Jurkat, Clone E6-1 (cell line): ENCODE measurements around a stretch of chr7.

GRCh38 chr7:37408254-37408703 lies 40.4 kb downstream of the ELMO1 start:
- RRBS = no CpG with 5 or more reads among the region's 6 CpGs

DNA sequence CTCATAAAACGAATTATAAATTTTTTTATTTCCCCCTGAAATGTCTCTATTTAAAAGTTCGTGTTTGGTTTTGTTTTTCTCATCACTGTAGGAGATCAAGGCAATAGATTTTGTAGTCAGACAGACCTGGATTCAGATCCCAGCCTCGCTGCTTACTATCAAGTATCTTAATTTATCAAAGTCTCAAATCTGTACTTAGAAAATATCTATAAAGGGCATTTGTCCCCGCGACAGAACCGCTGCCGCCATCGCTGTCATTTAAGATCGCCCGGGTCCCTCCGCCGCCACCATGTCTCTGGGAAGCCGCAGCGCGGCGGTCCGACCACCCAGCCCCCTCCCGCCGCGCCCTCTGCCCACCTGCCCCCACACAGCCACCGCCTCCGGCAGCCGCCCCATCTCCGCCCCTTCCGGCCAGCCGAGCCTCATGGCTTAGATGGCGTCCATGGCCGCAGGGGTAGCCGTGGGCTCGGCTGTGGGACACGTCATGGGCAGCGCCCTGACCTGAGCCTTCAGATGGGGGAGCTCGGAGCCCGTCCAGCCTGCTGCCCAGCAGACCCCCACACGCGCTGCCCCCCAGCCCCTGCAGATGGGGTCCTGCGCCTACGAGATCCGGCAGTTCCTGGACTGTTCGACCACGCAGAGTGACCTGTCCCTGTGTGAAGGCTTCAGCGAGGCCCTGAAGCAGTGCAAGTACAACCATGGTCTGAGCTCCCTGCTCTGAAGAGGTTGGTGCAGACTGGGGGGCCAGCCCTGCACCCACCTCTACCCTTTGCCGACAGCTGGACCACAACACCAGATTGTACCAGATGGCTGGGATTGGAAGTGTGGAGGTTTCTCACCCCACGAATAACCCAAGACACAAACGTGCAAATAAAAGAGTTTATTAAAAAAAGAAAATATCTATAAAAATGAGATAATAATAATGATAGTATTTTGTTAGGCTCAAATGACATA lies 133.3 kb downstream of the STARD3NL start:
- RRBS = no CpG with 5 or more reads among the region's 45 CpGs

- RRBS = no CpG with 5 or more reads among the region's 5 CpGs
Observed at GRCh38 chr7:38831100-38831684, 77.8 kb downstream of the VPS41 start.

GRCh38 chr7:39014076-39014473 lies 36.4 kb downstream of the POU6F2 start:
- RRBS = no CpG with 5 or more reads among the region's 2 CpGs

DNA sequence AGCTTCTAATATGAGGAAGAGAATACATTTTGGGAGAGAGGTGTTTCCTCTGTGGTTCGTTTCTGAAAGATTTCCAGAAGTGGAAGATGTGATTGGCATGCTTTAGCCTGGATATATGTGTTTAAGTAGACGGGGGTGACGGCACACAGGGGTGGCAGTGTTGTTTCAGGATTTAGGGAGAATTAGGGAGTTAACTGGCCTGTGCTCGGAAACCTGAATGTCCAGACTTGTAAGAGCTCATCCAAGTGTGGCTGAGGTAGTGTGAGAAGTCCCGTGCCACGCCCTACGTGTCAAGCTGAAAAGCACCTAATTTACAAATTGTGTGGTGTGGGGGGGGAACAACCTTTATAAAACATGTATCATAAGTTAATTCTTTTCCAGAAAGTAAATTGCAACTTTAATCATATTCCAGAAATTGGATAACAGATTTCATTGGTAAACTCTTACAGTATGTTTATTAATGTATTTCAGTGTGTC lies 1.1 kb downstream of the RALA start:
- RRBS = no CpG with 5 or more reads among the region's 7 CpGs

DNA sequence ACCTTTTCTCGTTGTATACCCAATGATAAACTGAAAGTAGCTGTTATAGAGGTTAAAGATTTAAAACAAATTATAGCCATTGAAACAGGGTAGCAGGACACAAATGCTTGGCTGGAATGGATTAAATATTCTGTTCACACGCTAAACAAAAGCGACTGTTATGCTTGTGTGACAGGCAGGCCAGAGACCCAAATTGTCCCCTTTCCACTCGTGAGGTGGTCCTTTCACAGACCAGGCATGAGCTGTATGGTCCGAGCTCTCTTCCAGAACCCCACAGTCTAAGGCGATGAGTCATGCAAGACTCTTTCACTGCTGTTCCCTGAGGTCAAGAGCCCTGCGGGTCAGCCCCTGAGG lies 136.7 kb downstream of the RALA start:
- RRBS = no CpG with 5 or more reads among the region's 7 CpGs

- RRBS = 2% methylated on average over 50 of the region's 124 CpGs
Observed at GRCh38 chr7:39950426-39951441, 678 bp downstream of the CDK13 start.

DNA sequence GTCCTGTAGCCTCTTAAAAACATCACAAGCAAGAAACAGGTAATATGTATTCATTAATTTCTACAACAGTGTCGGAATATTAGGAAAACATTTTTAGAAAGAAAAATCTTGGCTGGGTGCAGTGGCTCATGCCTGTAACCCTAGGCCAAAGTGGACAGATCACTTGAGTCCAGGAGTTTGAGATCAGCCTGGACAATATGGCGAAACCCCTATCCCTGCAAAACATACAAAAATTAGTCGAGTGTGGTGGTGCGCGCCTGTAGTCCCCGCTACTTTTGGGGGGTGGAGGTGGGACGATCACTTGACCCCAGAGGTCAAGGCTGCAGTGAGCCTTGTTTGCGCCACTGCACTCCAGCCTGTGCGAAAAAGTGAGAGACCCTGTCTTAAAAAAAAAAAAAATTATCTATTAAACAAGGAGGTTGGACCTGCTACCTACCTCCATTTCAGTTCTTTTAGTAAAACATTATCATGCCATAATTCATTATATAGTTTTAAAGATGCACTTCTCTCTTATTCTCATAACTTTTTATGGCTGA lies 31.0 kb downstream of the CDK13 start:
- RRBS = no CpG with 5 or more reads among the region's 9 CpGs

DNA sequence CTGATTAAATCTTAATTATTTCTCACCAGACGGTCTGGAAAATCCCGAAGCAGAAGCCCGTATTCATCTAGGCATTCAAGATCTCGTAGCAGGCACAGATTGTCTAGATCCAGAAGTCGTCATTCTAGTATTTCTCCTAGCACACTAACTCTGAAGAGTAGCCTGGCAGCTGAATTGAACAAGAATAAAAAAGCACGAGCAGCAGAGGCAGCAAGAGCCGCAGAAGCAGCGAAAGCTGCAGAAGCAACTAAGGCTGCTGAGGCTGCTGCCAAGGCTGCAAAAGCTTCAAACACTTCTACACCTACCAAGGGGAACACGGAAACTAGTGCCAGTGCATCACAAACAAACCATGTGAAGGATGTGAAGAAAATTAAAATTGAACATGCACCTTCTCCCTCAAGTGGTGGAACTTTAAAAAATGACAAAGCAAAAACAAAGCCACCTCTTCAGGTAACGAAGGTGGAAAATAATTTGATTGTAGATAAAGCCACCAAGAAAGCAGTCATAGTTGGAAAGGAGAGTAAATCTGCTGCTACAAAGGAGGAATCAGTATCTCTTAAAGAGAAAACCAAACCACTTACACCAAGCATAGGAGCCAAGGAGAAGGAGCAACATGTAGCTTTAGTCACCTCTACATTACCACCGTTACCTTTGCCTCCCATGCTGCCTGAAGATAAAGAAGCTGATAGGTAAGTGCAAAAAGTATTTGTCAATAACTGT lies 37.7 kb downstream of the CDK13 start:
- RRBS = no CpG with 5 or more reads among the region's 11 CpGs

GRCh38 chr7:40469430-40469875 lies 334.6 kb downstream of the SUGCT start:
- RRBS = no CpG with 5 or more reads among the region's 3 CpGs

- RRBS = no CpG with 5 or more reads among the region's 2 CpGs
Observed at GRCh38 chr7:40808729-40809233, 674.0 kb downstream of the SUGCT start.

DNA sequence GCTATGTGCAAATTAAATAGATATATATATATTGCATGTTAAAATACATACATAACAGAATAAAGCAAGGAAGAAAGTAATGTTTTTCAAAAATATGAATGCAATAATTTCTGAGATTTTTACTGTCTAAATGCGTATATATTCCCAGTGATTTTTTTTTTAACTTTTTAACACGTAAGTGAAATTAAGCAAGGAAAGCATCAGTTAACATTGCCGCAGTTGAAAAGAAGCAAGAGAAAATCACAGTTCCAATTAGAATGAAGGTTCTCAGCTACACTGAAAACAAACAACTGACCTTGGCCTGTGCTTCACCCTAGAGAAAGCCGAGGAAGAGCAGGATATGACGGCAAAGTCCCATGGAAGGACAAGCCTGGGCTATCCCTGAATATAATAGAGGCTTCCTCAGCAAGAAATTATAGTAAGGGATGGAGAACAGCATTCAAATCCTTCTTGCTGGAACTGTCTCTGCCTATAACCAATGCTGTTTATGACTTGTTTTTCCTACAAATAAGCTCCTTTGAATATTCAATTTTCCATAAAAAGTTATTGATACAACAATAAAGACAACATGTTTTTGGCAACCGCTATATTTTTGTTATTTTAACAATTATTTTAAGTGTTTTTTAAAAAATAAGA lies 82.9 kb upstream of the INHBA start:
- RRBS = no CpG with 5 or more reads among the region's 6 CpGs

DNA sequence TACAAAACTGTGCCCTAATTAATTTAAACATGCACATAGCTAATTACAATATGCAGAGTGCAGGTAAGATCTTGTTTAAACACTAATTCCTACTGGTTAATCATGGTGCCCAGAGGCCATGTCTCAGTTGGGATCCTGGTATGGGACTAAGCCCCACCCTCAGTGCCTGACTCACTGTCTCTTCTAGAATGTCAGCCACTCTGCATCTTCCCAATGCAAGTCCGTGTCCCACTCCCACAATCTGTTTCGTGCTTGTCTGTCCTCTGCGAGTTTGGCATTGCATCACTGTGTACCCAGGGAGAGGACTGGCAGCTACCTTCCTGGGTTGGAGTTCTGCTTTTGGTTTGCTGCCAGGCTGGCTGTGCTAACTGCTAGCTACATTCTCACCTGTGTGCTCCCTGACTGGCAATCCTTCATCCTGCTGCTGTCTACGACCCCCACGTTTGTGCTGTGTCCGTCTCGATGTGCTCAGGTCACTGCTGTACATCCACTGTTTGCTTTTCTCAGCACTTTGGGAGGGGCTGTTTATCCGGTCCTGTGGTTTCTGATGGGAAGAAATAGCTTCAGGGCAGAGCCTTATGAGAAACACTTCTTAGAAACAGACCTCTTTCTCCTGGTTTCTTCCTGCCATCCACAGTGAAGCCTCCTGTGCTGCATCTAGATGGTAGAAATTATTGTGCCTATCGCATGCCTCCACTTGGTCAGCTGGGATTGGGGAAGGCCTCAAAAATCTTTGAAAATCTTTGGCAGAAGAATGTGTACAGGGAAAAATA lies 56.1 kb upstream of the GLI3 start:
- RRBS = no CpG with 5 or more reads among the region's 9 CpGs

- RRBS = no CpG with 5 or more reads among the region's 12 CpGs
Observed at GRCh38 chr7:43615763-43616645, 33.1 kb downstream of the STK17A start.

DNA sequence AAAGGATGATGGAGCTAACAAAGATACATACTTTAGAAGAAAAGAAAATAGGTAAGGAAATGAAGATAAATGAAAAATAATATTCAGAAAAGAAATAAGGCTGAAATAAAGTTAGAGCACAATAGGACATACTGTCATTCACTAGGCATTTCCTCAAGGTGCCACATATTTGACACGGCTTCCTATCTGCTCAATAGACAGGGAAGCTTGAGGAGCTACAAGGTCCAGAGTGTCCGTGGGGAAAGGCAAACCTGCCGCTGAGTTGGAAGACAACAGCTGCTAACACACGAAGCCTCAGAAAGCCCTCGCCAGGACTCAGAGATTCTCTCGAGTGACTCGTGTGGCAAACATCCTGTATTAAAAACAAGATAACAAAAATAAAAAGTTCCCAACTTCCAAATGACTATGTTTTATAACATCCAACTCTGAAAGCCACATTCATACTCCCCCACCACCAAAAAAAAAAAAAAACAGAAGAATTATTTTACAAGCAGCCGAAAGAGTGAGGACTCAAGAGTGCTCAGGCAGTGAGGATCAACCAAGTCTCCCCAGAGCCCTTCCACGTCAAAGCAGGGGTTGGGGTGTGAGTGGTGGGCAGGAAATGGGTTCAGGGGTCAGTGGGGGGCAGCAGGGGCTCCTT lies 67.6 kb downstream of the STK17A start:
- RRBS = no CpG with 5 or more reads among the region's 9 CpGs

DNA sequence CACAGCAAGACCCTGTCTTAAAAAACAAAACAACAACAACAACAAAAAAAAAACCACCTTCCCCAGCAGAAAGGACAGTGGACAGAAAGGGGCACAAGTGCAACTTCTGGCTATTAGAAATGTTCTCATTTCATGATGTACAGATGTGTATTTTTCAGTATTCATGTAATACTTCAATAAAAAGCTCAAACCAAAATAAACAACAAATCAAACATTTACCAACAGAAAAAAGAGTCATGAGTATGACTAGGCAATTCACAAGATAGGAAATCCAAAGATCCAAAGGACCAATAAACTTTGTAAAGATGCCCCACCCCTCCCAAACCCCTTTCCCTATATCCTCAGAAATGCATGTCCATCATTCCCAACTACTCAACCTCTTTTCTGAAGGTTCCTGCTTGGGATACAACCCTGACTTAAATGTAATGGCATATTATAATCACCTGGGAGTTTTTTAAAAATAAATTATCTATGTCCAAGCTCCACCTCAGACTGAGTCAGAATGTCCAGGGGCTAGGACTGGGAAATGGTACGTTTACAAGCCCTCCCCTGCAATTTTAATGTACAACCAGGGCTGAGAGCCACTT lies 36.7 kb downstream of the COA1 start:
- RRBS = no CpG with 5 or more reads among the region's 1 CpG

DNA sequence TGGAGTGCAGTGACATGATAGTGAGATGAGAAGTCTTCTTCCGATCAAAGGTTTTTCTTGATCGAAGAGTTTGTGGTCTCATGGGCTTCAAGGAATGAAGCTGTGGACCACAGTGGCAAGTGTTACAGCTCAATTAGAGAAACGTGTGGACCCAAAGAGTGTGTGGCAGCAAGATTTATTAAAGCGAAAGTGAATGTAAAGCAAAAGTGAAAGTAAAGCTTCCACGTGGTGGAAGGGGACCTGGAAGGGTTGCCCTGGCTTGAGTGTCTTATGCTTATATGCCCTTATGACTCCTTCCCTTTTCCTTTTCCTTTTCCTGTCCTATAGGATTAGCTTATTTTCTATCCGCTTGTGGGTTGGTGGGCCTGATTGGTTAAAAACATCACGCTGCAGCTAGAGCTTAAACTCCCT lies 34.9 kb downstream of the MRPS24 start:
- RRBS = no CpG with 5 or more reads among the region's 7 CpGs

DNA sequence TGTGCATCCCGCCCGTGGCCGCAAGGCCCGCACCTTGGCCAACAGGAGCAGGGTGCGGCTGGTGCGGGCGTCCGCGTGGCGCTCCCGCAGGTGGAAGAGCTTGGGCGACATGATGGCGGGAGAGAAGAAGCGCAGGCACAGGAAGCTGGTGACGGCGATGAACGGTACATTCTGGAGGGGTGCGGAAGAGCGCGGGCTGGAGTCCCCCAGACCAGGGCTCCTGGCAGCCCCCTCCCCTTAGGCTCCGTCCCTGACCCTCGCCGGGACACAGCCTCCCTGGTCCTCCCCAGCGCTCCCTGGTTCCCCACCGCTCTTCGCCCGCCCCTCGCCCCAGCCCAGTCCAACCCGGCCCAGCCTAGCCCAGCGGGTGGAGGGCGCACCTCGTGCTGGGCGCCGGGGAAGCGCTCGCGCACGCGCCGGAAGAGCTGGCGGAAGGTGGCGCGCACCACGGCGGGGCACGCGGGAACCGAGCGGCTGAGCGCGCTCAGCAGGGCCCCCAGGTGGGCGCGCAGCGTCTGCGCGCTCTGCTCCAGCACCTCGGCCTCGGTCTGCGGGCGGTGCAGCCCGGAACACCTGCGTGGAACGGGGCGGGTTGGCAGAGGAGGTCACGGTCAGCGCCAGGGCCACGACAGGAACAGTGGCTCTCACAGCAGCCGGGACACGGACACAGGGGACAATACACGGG lies 4.2 kb upstream of the DBNL start:
- RRBS = 19% methylated on average over 8 of the region's 70 CpGs

- RRBS = no CpG with 5 or more reads among the region's 6 CpGs
Observed at GRCh38 chr7:44045458-44046286, 1.2 kb downstream of the DBNL start.